NT2/D1 (cell line): ENCODE measurements around a stretch of chr21.

- RRBS, 2 experiments, result no CpG with 5 or more reads among the region's 13 CpGs
Observed at GRCh38 chr21:46550429-46551113, 54.3 kb downstream of the S100B start.

- RRBS, 2 experiments, result no CpG with 5 or more reads among the region's 6 CpGs
Observed at GRCh38 chr21:46552160-46553031, 52.5 kb downstream of the S100B start.

DNA sequence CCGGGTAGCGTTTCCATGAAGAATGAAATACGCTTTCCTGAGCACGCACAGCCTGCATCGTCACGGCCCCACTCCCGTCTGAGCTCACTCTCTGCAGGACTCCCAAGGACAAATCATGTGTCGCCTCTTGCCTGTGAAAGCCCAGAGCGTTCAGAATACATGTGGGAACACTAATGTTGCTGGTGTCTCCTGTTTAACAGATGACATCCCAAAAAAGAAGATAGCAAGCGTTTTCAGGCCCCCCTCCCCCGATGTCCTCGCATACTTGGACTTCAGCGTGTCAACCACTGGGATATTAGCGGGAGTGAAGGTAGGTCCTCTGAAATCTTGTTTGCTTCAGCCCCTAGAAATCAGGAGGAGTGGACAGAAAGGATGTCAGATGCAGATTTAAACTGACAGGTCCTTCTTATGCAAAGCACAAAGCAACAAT lies 49.1 kb downstream of the S100B start:
- RRBS, 2 experiments, result no CpG with 5 or more reads among the region's 14 CpGs

DNA sequence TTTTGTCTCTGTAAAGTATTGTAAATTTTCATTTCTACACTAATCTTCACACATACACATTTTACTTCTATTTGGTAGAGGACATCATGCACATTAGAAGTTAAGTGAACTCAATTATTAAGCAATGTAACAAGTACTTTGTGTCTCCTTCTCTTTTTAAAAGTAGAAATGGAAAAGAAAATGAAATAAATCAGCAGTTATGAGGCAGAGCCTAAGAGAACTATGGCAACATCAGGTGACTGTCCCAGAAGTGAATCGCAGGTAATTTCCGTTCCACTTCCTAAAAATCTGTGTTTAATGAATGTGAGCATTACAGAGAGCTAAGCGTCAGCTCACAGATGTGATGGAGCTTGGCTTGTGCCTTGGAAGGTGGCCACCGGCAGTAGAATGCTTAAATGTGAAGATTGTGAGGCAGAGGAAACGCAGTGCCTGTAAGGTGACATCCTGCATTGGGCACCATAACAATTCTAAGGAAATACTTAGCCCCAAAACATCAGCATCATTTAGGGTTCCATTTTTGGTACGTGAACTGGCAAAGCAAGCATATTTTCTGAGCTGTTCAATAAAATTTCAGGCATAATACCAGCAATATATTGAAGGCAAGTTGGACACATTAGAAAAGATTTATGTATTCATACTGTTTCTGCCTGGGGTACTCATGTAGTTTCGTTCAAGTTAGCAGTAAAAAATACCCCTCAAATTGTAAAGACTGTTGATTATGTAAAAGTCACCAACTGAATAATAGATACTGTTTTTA lies 1.4 kb downstream of the PRMT2 start:
- RRBS, 2 experiments, result no CpG with 5 or more reads among the region's 7 CpGs

GRCh38 chr21:46666944-46667735 lies 31.7 kb downstream of the PRMT2 start:
- RRBS, 2 experiments, result 2 to 3% methylated on average over 32 of the region's 52 CpGs